Foreskin fibroblast (primary cell): ENCODE measurements around the genes STARD13 and SPART.

DNA sequence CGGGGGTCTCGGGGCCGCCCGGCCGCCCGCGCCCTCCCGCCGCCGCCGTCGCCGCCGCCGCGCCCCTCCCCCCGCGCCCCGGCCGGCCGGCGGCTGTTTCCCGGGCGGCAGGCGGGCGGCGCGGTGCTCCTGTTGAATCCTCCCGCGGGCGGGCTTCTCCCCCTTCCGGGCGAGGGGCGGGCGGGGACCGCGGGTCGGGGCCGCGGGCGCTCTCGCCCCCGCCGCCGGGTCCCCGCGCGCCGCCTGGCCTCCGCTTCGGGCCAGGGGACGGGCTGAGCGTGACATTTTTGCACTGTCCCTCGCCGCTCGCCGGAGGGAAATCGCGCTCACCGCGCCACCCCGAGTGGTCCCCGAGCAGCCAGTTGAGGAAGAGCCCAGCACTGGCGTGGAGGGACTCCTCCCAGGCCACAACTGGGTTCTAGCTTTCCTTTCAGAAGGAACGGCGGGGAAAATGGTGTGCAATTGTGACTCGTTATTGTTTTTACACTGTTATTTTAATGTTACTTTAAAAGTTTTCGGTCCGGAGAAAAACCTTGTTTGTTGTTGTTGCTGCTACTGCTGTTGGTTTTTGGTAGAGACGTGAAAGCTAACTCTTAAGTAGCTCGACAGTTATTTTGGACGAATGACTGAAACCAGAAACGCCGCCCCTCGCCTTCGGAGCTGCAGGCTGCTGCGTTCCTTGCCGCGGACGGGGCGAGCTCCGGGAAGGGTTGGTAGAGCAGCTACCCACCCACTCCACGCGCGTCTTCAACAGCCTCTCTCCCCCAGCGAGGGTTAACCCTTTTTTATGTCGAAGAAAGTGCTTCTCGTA, 908 bp downstream of the PDS5B start:
- RRBS, result under 1% methylated on average over 42 of the region's 88 CpGs

- RRBS, result no CpG with 5 or more reads among the region's 4 CpGs
Observed at GRCh38 chr13:32636672-32637638, 50.7 kb downstream of the PDS5B start.

DNA sequence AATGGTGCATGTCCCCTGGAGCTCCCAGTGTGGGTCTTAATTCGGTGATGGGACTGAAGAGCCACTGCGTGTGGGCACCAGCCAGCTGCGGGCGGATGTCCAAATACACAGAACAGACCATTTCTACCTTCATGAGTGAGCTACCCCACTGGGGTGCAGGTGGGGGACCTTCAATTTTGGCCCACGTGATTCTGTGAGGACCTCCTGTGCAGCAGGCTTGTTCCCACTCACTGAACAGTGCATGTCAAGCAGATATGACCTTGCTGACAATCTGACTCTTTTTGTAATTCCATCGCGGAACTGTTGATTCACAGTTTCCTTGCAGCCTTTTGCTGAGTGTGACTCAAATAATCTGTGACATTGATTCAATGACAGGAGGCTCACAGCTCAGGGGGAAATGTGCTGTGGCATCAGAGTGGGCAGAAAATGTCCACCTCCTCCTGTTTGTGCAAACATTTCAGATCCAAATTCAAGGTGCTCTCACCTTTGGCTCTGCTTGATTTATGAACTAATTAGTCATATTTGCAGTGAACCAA, 170.2 kb upstream of the KL start:
- RRBS, result no CpG with 5 or more reads among the region's 7 CpGs

- RRBS, result no CpG with 5 or more reads among the region's 8 CpGs
Observed at GRCh38 chr13:33186741-33187261, 98.8 kb downstream of the STARD13 start.

- RRBS, result no CpG with 5 or more reads among the region's 2 CpGs
Observed at GRCh38 chr13:33228109-33228612, 57.4 kb downstream of the STARD13 start.

GRCh38 chr13:33233316-33234069, 52.1 kb downstream of the STARD13 start:
- RRBS, result no CpG with 5 or more reads among the region's 8 CpGs

DNA sequence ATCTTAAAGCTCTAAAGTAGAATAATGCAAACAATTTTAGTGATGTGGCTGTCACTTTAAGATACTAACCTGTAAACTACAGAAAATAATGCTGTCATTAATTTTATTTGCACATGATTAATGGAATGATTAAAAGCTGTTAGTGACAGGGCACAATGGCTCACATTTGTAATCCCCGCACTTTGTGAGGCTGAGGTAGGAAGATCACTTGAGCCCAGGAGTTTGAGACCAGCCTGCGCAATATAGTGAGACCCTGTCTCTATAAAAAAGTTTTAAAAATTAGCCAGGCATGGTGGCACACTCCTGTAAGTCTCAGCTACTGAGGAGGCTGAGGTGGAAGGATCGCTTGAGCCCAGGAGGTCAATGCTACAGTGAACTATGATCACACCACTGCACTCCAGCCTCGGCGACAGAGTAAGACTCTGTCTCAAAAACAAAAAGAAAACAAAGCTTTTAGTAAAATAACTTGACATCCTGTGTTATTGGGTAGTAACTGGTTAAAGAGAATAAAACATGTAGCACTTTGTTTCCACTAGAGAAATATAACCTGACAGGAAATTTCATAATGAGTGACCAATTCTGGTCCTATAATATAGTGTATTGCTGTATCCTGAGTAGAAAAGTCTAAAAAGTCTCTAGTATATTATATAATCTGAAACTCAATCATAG, 2.8 kb downstream of the STARD13 start:
- RRBS, result no CpG with 5 or more reads among the region's 5 CpGs

DNA sequence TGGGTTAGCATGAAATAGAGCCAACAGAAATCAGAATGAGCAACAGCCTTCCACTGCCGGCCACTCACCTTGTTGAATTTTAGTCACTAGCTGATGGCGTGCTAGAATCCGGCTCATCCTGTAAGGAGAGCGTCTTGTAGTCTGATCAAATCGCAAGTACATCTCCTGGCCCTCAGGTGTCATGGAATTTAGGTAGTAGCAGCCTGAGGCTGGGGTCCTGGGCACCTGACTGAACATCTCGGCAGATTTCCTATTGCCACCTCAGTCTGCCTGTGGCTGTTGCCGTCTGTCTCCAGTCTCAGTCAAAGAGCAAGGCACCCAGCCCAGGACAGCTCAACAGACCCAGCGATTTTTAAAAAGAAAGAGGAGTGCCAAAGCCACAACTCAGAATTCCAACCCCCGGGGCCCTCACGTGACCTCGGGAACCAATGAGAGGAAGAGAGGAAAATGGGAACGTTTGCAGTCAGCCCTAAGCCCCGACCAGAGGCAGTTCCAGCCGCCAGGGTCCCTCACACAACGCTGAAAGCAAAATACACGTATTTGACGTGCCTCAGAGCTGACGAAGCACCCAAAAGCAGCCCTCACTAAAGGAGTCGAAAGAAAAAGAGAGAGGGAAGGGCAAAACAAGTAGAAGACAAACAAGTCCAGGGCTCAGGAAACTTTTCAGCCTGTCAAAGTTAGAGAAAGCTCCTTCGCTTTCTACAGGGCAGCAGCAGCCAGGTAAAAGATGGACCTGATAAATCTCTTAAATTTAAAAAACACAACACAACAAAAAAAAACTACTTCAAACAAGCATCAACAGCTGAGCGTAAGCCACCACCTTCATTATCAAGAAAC, at the start of gene STARD13:
Gene STARD13 (minus strand): TSS at position 354 of the 837 bp plus-strand sequence.
- RRBS, result 0% methylated on average over 2 of the region's 21 CpGs

GRCh38 chr13:33543119-33543486, 257.5 kb upstream of the STARD13 start:
- RRBS, result no CpG with 5 or more reads among the region's 6 CpGs

- RRBS, result no CpG with 5 or more reads among the region's 1 CpG
Observed at GRCh38 chr13:33870276-33870858, 52.4 kb downstream of the RFC3 start.

DNA sequence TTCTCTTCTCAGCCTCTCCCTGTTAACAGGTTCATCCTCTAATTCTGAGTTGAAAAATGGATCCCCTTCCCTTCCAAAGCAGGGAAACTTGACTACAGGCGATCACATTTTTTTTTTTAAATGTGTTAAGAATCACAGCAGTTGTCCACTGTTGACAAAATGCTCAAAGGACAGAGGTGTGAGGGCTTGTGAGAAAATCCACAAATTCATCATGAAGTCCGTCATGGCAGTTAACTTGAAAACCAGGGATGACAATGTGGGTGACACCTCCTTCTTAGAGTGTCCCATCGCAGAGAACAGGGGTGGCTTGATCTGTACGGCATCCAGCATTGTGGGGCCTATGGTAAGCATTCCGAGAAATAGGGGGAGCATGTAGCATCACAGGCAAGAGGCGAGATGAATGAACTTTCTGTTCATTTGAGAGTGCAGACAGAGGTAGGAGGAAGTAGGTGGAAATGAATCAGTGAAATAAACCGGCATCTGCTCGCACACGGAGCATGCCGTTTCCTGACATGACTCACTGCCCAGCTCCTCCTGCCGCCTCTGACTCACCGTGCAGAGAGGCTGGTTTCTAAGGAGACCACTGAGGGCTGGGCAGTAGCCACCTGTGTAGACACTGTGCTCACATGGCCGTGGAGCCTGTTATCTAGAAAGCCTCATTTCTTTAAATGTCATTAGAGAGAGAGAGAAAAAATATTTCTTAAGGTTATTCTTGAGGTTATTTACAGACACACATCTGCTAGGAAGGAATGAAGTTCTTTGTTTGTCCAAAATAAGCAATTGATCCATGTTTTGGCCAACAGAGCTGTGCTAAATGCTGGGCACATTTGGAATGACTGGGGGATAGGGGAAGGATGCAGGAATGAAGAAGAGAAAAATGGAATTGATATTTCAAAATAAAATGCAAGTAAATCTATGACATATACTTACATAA, 339.0 kb downstream of the RFC3 start:
- RRBS, result no CpG with 5 or more reads among the region's 13 CpGs

DNA sequence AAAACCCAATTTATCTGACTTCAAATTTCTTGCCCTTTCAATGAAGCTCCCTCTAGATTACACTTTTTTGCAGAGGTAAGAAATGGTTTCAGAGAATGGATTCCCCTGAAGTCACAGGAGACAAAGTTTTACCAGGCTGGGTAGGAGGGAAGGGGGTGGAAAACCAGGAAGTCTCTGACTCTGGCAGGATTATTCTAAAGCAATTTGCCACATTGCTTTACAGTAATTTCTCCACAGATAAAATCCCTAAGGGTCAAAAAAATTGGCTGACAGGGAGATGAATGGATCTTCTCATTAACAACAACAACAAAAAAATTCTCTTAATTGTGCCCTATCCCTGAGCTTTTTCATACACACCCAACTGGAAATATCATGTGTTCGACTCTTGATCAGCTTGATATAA, 403.6 kb upstream of the NBEA start:
- RRBS, result no CpG with 5 or more reads among the region's 1 CpG

DNA sequence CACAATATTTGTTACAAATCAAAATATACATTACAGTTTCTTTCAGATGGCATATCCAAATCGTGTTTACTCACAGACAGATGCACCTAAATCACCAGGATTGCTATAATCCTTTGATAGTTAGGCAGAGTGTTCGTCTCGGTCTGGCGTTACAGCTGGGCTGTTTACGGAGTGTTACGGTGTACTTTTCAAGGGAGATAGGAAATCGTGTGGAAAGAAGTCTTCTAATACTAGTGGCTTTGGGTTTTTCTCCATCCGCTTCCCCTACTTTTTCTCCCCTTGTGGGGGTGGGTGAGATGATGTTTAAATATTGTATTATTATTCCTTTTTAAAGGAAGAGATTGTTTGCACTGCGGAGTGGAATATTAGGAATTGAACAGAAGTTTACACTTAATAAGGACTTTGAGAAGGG, 1.9 kb downstream of the MAB21L1 start:
- RRBS, result no CpG with 5 or more reads among the region's 9 CpGs

GRCh38 chr13:35872343-35872830, 258.8 kb downstream of the DCLK1 start:
- RRBS, result no CpG with 5 or more reads among the region's 2 CpGs

DNA sequence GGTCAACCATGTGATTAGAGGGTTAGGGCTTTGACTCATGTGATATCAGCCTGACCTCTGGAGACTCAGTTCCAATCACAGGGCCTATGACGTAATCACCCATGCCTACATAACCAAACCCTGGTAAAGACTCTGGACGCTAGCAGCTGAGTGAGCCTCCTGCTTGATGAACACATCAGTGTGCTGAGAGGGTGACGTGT, 203.5 kb downstream of the DCLK1 start:
- RRBS, result no CpG with 5 or more reads among the region's 3 CpGs

DNA sequence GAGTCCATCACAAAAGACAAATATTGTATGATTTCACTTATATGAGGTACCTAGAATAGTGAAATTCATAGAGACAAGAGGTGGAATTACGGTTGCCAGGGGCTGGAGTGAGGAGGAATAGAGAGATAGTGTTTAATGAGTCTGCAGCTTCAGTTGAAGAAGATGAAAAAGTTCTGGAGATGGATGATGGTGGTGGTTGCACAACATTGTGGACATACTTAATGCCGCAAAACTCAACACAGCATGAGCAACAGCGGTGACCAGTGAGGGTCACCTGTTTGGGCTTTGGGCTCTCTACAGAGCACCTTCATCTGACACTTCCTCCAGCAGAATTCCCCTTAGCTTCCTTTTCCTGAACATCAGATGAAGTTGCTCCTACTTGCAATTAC, 163.1 kb downstream of the DCLK1 start:
- RRBS, result no CpG with 5 or more reads among the region's 3 CpGs

GRCh38 chr13:36154510-36155196, 23.5 kb upstream of the DCLK1 start:
- RRBS, result 11% methylated on average over 18 of the region's 33 CpGs

GRCh38 chr13:36346190-36347230, at the start of gene SPART:
Gene SPART (minus strand): TSS chr13:36346394.
- RRBS, result 2% methylated on average over 13 of the region's 91 CpGs

DNA sequence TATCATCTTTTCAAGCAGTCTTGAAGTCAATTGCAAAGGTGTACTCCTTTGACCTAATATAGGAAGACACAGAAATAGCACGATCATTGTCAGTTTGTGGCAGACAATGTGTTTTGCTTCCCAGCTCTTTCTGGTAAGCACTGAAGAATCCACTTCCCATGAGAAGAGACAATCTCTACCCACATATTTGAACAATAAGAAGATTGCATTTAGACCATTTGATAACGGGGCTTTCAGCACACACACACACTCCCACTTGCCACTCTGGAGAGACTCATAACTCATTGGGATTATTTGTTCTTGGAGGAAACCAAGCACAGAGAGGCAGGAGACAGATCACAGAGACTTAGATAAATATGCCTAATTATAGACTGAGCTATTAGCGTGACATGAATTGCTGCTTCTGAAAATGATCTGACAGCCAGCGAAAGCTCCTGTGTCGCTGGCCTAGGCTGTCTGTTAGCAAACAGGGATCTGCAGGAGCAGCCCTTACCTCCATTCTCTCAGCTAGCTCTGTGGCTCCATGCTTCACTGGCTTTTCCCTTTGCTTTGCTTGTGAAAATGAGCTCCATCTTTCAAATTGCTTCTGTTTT, 111.3 kb downstream of the CCNA1 start:
- RRBS, result no CpG with 5 or more reads among the region's 5 CpGs

DNA sequence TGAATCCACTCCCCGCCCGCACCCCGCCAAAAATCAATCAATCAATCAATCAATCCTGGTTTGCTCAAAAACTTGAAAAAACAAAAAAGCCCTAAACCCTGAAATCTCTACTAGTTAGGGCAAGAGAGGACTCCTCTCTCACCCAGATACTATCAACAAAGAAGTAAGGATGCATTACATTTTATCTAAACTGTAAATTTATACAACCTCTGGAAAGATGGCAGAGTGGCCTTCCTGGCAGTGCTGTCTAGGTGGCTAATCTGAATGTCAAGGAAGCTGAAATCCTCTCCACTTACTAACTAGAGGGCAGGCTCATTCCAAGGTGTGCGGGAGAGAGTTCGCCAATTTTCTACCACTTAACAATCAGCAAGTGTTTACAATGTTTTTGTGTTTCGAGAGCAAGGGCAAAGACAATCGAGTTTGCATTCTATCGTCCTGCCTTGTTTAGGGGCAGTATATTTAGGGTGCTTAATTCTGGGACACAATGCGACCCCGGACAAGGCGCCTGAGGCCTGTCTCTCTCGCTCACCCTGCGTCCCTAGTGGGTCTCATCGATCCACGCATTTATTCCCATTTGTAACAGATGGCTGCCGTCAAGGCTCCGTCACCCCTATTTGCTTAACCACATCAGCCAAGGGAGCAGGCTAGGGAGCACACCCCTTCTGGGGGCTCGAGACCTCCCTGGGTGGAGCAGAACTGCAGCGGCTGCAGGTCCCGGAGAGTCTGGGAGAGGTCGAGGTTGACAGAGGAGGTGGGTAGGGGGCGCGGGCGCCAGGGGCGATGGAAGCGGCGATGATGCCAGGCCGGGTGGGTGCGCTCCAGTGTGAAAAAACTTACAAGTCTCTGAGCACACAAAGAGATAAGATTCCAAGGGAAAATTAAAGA, 725 bp downstream of the ALG5 start:
- RRBS, result 2% methylated on average over 6 of the region's 29 CpGs